Metastatic Breast Carcinoma in the Ovary (tissue), 3 donors: ENCODE data around the genes ZNF480, ZNF415, VN1R2, ZNF765 and MYADM.

DNA sequence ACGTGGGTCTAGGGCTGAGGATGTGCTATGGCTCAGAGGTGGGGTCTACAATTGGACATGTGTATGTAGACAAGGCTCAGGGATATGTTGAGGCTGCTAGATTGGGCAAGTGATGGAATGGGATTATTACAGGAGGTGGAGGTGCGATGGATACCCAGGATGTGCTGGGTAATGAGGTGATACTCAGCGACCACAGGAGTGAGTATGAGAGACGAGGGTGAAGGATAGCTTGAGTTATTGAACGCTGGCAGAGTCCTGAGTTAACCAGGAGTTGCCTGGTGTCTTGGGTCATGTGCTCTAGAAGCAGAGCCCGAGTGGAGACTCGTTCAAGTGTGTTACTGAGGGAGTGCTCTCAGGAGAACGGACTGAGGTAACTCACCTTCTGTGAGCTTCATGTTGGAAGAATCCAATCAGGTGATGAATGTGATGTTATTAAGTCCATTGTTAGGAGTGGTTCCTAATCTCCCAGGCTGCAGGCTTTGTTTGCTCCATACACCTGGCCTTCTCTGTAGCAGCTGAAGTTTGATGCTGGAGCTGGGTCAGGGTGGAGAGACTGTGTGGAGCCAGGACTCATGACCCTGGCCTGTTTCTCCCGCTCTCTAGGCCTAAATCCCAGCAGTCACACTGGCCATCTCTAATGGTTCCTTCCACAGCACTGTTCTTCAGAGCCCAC, 38.4 kb downstream of the PPP2R1A start:
- PRO-cap, 3 experiments = no peak in any of the 3 experiments

DNA sequence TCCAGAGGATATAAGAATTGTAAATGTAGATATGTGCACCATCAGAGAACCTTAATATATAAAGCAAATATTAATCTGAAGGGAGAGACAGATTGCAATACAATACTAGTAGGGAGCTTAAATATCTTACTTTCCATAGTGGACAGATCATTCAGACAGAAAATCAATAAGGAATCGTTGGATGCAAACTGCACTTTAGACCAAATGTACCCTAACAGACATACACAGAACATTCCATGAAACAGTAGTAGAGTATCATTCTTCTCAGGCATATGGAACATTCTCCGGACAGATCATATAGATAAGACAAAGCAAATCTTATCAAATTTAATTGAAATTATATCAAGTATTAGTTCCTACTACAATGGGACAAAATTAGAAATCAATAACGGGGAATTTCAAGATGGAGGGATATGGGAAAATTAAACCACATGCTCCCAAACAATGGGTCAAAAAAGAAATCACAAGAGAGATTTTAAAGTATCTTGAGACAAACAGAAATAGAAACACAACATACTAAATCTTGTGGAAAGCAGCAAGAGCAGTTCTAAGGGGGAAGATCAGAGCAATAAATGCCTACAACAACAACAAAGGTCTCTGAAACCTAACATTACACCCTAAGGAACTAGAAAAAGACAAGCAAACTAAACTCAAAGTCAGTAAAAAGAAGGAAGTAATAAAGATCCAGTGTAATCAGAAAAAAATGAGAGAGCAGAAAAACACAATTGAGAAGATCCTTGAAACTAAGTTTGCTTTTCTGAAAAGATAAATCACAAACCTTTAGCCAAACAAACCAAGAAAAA, 34.8 kb upstream of the ZNF766 start:
- PRO-cap, 3 experiments = no peak in any of the 3 experiments

GRCh38 chr19:52277565-52277984, 8.2 kb downstream of the ZNF766 start:
- PRO-cap, 3 experiments = no peak in any of the 3 experiments

- PRO-cap, 3 experiments = peak in 3 of 3 experiments; most common plus-strand start chr19:52297179 (in 3)
These were observed at the start of gene ZNF480 for GRCh38 chr19:52297093-52297388. ZNF480 (plus strand) TSS chr19:52297169.

DNA sequence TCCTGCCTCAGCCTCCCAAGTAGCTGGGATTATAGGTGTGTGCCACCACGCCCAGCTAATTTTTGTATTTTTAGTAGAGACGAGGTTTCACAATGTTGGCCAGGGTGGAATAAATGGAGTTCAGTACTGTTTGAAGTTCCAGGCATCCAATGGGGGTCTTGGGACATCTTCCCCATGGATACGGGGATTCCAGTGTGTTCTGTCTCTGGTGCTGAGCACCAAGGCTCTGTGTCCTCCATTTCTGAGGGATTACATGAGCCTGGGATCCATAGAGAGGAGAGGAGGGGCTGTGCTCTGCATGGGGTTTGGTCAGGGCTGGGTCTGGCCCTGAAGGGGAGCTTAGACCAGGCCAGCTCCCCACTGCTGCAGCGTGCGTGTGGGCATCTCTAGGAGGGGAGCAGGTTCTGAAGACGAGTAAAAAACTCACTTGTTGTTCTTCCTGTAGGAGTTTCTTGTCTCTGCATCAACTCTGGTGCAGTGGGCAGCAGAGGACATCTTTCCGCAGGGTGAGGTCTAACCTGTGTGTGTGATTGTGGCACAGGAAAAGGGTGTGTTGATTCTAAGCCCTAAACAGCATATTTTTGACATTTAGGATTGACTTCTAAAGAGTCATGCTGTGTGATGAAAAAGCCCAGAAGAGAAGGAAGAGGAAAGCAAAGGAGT, 3.0 kb downstream of the ZNF480 start:
- PRO-cap, 3 experiments = no peak in any of the 3 experiments

DNA sequence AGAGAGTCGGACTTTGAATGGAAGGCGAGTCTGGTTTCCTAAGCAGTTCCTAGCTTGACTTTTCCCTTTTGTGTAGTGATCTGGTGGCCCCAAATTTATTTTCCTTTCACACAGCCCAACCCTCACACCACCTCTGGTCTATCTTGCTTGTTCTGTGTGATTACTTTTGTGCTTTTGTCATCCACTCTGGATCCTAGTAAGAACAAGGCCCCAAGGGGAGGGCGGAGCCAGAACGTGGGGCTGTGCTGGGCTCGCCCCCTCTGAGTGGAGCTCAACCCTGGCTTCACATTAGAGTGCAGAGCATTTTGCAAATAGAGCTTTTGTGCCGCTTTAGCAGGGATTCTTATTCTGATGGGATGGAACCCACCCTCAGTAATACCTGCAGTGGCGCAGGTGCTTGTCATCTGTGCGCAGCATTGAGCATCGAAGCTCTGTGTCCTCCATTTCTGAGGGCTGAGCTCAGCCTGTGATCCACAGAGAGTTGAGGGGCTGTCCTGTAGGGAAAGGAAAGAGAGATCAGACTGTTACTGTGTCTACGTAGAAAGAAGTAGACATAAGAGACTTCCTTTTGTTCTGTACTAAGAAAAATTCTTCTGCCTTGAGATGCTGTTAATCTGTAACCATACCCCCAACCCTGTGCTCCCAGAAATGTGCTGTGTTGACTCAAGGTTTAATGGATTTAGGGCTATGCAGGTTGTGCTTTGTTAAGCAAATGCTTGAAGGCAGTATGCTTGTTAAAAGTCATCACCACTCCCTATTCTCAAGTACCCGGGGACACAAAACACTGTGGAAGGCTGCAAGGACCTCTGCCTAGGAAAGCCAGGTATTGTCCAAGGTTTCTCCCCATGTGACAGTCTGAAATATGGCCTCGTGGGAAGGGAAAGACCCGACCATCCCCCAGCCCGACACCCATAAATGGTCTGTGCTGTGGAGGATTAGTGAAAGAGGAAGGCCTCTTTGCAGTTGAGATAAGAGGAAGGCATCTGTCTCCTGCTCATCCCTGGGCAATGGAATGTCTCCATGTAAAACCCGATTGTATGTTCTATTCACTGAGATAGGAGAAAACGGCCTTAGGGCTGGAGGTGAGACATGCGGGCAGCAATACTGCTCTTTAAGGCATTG, 32.1 kb downstream of the ZNF578 start:
- PRO-cap, 3 experiments = no peak in any of the 3 experiments

- PRO-cap, 3 experiments = peak in 1 of 3 experiments; most common plus-strand start chr19:52569824 (in 1); most common minus-strand start chr19:52569744 (in 1)
These were observed 534 bp upstream of the ZNF701 start for GRCh38 chr19:52569564-52569941.

DNA sequence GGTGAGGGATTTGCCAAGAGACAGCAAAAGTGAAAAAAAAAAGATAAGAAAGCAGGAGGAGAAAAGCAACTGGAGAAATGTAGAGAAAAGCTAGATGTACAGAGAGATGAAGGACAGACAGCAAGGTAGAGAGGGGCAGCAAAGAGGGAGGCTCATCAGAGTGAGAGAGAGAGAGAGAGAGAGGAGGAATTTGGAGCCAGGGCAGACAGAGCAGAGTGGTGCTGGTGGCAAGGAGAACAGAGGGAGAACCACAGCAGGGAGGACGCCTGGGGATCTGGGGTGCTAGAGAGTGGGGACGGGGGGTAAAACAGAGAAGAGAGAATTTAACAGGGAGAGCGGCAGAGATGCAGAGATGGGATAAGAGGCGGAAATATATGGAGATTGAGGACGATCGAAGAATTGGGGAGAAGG, 990 bp downstream of the ZNF701 start:
- PRO-cap, 3 experiments = no peak in any of the 3 experiments

DNA sequence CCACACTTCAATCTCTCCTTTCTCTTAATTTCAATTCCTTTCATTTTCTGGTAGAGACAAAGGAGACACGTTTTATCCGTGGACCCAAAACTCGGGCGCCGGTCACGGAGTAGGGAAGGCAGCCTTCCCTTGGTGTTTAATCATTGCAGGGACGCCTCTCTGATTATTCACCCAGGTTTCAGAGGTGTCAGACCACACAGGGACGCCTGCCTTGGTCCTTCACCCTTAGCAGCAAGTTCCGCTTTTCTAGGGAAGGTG, 58.3 kb downstream of the ZNF701 start:
- PRO-cap, 3 experiments = no peak in any of the 3 experiments

GRCh38 chr19:52637211-52638169, 52.8 kb downstream of the ENSG00000269825 start:
- PRO-cap, 3 experiments = peak in 3 of 3 experiments; most common plus-strand start chr19:52638054 (in 3); most common minus-strand start chr19:52637668 (in 1)

- PRO-cap, 3 experiments = no peak in any of the 3 experiments
These were observed 11.8 kb downstream of the ZNF28 start for GRCh38 chr19:52809575-52810107.

- PRO-cap, 3 experiments = no peak in any of the 3 experiments
These were observed 9.1 kb upstream of the ZNF888 start for GRCh38 chr19:52932362-52932713.

GRCh38 chr19:52938752-52939206, 15.6 kb upstream of the ZNF888 start:
- PRO-cap, 3 experiments = no peak in any of the 3 experiments

GRCh38 chr19:52944886-52945589, 17.6 kb downstream of the ZNF816 start:
- PRO-cap, 3 experiments = peak in 2 of 3 experiments; most common minus-strand start chr19:52945305 (in 1)

- PRO-cap, 3 experiments = no peak in any of the 3 experiments
These were observed 28.2 kb downstream of the ZNF160 start for GRCh38 chr19:53075023-53075328.

DNA sequence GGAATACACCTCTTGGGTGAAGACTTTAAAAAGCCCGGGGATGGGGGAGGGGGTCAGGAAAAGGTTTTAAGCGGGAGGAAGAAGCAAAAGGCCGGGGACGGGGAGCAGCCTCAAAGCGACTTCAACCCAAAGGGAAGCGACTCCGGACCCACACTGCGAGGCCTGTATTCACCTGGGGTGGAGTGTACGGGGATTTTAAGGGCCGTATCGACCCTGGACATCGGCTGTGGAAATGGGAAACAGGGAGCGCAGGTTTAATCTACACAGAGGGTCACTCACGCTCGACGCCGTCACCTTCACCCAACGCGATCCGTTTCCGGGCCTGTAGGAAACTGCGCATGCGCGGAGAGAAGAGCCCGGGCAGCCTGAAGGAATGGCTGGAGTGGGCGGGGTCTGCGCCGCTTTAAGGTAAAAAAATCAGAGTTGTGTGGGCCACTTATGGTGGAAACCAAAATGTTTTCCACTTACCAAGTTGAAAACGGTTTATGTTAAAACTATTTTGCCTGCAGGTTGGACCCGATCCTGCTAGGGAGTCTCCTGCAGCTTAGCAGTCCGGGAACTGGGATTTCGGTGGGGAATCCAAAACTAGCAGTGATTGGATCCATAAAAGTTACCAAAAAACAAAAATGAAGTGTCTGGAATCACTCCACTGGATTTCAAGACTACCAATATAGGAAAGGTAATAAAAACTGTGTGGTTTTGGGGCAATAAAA, at the start of gene ZNF415:
Gene ZNF415, minus strand, starts transcription at position 334 of the 713 bp plus-strand sequence.
- PRO-cap, 3 experiments = peak in 3 of 3 experiments; most common plus-strand start position 411 of the sequence (in 2); most common minus-strand start position 324 of the sequence (in 3)

DNA sequence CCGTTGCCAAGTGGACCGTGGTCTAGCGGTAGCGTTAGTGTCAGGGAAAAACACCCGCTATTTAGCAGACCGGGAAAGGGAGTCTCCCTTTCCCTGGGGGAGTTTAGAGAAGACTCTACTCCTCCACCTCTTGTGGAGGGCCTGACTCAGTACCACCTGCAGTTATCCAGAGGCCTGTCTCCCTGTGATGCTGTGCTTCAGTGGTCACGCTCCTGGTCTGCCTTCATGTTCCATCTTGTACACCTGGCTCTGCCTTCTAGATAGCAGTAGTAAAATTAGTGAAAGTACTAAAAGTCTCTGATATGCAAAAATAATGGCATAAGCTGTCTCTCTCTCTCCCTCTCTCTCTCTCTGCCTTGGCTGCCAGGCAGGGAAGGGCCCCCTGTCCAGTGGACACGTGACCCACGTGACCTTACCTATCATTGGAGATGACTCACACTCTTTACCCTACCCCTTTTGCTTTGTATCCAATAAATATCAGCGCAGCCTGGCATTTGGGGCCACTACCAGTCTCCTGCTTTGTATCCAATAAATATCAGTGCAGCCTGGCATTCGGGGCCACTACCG, at the start of gene VN1R2:
Gene VN1R2, plus strand, starts transcription at position 345 of the 567 bp plus-strand sequence.
- PRO-cap, 3 experiments = no peak in any of the 3 experiments

DNA sequence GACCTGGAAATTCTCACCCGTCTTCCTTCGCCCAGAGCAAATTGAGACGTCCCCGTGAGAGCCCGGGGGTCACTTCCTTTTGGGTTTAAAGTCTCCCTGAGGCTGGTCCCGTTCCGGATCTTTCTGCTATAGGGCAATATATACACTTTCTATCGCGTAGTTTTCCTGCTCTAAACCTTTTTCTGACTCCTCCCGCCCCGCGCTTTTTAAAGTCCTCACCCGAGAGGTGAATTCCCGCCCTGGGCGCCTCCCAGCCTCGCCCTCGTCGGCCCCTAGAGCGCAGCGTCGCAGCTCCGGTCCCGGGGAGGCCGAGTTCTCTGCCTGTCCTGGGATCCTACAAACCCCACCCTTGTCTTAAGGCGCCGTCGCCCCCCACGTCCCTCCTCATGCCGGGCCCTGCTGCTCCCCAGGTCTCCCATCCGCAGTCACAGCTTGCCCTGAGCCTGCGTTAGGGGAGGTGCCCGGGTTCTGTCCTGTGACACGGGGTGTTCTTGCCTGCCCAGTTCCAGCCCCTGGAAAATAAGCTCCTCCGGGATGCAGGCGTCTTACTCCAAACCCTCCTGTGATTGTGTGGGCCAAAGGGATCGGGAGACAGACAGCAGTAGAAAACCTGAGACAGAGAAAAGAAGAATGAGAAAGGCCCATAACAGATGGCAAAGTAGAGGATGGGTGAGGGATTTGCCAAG, 479 bp downstream of the ZNF525 start:
- PRO-cap, 3 experiments = peak in 1 of 3 experiments; most common minus-strand start position 429 of the sequence (in 1)

- PRO-cap, 3 experiments = peak in 3 of 3 experiments; most common plus-strand start chr19:53395149 (in 3); most common minus-strand start chr19:53394978 (in 3)
These were observed at the start of gene ZNF765 for GRCh38 chr19:53394372-53395254. ZNF765 (plus strand) TSS chr19:53395149.

GRCh38 chr19:53867794-53868247, at the start of gene MYADM:
MYADM (plus strand) TSS chr19:53867883.
- PRO-cap, 3 experiments = peak in 3 of 3 experiments; most common plus-strand start chr19:53867893 (in 2); most common minus-strand start chr19:53868129 (in 1)